Mesangial cell (primary cell): ENCODE measurements around the gene HOOK1.

DNA sequence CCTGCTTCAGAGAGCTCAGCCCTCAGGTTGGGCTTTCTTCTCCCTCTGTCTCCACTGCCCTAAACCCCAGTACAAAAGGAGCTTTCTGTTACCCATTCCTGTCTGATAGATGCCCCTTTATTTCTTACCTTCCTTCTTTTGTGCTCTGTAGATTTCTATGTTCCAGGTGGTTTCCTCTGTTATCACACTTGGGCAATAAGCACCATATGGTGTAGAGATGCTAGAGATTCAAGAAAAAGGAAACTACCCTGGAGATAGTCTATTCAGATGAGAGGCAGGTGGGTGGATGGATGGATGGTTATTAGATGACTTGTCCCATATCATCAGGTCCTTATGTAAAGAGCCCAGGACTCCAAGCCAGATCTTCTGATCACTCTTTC is 40.2 kb upstream of the TACSTD2 start:
- RAMPAGE, long total RNA = no peak

DNA sequence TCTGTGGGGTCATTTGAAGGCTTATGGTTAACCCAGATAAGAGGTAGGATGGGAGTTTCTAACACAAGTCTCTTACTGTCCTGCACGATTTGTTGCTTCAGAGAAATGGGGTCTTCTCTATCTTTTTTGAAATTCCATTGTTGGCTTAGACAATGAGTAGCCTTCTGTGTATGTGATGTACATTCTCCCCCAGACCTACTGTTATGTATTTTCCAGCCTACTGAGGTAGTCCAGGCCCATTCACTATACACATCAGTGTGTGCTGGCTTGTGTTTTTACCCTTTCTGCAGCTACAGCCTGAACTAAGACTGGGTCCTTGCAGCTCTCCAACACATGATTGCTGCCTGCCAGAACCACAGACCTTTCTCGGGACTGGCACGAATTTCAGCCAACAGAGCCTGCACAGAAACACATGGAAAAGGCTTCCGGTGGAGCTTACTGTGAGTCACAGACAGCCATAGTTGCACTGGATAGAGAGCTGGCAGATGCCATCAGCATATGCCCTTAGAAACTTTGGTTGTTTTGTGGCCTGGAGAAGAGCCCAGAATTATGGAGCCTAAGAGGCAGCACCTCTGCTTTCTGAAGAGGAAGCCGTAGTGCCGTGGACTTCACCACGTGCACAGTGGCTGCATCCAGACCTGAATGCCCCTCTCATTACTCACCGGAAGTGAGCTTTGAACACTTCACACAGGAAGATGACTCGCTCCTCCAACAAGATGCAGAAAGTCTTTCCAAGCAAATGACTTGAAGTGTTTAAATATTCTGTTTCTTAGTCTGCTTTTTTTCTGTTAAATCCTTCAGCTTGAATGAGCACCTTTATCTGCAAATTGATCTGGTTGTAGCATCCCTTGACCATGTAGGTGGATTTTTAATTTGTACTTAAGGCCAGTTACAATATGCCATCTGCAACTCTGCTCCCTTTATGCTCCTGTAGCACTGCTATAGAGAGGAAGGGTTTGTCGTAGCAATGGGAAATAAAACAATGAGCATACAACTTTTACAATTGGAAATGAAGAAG is 28.5 kb downstream of the JUN start:
- RAMPAGE, long total RNA = no peak

- RAMPAGE, long total RNA = no peak
Observed at GRCh38 chr1:58773377-58773940, 10.4 kb downstream of the JUN start.

- RAMPAGE, long total RNA = no peak
Observed at GRCh38 chr1:58922158-58922746, 138.4 kb upstream of the JUN start.

GRCh38 chr1:58932889-58933491 is 149.1 kb upstream of the JUN start:
- RAMPAGE, long total RNA = no peak

- RAMPAGE, long total RNA = no peak
Observed at GRCh38 chr1:58968290-58969141, 184.7 kb upstream of the JUN start.

GRCh38 chr1:59057070-59057709 is 239.7 kb upstream of the FGGY start:
- RAMPAGE, long total RNA = no peak

- RAMPAGE, long total RNA = no peak
Observed at GRCh38 chr1:59295508-59296186, 1.2 kb upstream of the FGGY start.

DNA sequence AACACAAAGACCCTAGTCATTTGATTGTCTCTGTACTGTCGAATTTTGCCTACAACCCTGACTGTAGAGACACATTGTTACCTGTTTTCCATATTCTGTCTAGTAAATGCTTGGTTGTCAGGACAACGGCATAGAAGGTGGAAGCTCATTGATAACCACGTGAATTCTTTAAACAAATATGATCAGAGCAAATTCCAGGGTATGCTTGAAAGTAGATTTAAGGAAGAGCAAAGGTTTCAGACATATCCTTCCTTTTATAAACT is 203.0 kb downstream of the FGGY start:
- RAMPAGE, long total RNA = no peak

- RAMPAGE, long total RNA = no peak
Observed at GRCh38 chr1:59674410-59674905, 140.3 kb upstream of the HOOK1 start.

DNA sequence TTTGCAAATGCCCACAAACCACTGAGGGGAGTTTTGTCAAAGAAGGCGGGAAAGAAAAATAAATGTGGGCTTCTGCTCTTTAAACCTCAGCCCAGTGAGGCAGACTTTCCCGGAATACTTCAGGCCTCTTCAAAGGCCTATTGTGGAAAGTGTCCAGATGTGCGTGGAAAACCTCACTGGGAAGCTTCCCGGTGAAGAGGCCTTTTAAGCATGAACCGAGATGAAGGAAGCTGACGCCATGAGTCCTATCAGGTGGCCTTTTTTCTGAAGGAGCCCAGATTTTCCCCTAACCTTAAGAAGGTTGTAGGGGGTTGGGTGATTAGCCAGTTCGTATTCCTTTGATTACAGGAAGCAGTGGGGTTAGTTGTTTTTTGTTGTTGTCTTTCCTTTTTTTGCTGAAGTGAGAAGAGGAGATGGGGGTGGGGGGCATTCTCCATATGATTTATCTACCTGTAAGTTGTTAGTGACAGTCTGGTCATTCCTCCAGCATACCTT is 83.5 kb upstream of the HOOK1 start:
- RAMPAGE, long total RNA = no peak

DNA sequence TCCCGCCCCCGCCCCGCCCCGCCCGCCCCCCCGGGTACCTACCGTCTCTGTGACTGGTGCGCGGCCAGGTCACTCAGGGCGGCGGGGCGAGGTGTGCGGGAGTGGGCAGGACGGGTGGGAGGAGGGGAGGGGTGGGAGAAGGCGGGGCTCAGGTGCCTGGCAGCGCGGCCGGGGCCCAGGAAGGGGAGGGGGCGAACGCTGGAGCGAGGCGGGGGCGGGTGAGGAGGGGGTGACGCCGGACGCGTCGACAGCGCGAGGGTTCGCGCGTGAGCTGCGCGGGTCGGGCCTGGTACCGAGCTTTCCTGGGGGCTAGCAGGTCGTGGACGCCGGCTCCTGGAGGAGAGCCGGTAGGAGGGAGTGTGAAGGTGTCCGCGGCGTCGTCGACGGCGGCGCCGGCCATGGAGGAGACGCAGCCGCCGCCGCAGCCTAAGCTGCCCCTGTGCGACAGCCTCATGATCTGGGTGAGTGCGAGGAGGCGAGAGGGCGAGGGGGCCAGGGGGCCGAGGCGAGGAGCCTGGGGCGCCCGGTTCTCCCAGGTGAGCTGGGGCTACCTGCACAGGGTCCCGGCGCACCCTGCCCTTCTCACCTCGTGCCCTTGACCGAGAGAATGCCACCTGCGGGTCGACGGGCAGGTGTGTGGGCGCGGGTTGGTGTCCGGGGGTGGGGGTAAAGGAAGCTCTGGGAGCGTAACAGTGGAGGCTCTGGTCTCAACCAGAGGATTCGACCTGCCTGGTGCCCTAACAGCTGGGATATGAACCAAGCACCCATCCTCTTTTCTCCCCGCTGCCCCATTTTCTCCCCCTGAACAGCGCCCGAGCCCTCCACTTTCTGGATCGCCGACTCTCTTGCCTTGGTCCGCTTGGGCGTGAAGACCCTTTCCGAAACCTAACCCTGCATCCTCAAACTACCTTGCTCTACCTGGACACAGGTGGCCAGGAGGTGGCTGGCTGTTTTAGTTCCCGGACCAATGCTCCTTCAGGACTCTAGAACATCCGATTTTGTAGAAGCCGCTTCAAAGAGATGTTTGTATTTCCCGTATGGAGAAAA is at the start of gene HOOK1:
Gene HOOK1 (plus strand): TSS at position 230 of the 1,047 bp plus-strand sequence.
- RAMPAGE, long total RNA = start-site peak on the plus strand centred at position 273 of the sequence, 100 bp wide, 13 reads

- RAMPAGE, long total RNA = no peak
Observed at GRCh38 chr1:59994307-59994735, 67.7 kb upstream of the CYP2J2 start.

DNA sequence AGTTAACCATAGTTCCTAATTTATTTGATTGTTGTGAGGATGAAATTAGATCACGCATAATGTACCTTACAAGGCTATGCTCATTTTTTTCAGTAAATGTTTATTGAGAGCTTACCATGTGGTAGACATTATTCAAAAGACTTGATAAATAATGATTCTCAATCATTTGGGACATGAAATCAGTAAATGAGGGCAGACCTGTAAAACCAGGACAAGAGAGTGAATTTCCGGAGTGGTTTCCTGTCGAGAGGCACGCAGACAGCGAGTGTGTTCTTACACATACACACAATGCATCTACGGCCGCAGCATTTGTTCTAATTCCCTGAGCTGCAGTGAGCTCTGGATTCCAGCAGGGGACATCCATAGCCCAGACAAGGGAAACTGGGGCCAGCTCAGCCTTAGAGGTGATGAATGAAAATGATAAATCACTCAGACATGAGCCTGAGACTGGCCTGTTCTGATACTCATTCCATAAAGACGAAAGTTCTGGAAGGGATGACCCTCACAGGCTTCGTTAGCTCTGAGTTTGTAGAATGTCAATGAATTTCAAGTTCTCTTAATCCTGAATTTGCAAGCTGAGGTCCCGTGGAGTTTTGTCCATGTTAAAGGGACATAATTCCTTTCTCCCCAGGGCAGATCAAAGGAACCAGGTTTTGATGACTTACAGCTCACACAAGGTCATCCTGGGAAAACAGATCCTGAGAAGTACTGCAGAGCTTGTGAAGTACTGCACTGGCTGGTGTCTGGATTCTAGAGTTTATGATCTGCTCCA is 207.8 kb upstream of the C1orf87 start:
- RAMPAGE, long total RNA = no peak

GRCh38 chr1:60903575-60904053 is 178.7 kb upstream of the NFIA start:
- RAMPAGE, long total RNA = no peak

GRCh38 chr1:61054720-61055396 is 27.5 kb upstream of the NFIA start:
- RAMPAGE, long total RNA = no peak

DNA sequence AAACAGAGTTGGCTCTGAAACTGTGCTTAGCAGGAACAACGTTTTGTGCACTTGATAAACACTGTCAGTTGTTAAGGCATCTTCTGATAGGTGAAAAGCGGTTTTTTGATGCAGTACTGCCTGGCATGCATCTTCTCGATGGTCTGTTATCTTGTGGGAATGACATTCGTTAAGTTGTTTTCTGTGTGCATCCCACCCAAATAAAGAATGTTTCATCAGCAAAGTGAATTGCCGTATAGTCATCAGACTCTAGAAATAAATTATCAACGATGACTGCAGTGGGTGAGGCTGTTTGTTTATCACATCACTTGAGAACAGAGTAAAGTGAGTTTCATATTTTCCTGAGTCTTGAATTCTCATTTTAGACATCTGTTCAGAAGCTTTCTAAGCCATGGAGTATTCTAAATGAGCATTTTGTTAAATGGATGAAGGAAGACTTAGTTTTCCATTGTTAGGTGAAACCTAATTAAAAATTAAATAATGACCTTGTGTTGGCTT is 34.1 kb downstream of the NFIA start:
- RAMPAGE, long total RNA = no peak

DNA sequence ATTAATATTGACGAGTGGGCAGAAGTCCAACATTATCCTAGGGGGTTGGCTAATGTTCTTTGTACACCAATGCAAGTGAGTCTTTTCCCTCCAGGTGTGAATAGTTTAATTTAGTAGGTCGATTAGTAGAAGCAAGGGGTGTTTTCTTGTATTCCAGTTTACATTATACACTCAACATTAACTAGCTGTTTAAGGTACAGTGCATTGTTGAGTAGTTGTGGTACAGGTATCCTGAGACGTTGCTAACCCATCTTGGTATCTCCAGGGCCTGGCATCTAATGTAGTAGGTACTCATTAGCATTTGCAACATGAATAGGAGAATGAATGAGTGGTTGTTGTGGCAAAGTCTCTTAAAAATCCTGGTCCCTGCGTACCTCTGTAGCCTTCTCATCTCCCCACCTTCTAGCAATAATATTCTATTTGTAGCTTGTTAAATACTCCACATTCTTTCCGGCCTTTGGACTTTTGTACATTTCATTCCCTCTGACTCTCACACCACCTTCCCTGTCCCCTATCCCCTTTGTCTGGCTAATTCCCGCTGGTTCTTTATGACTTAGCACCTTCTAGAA is 65.6 kb downstream of the NFIA start:
- RAMPAGE, long total RNA = no peak

DNA sequence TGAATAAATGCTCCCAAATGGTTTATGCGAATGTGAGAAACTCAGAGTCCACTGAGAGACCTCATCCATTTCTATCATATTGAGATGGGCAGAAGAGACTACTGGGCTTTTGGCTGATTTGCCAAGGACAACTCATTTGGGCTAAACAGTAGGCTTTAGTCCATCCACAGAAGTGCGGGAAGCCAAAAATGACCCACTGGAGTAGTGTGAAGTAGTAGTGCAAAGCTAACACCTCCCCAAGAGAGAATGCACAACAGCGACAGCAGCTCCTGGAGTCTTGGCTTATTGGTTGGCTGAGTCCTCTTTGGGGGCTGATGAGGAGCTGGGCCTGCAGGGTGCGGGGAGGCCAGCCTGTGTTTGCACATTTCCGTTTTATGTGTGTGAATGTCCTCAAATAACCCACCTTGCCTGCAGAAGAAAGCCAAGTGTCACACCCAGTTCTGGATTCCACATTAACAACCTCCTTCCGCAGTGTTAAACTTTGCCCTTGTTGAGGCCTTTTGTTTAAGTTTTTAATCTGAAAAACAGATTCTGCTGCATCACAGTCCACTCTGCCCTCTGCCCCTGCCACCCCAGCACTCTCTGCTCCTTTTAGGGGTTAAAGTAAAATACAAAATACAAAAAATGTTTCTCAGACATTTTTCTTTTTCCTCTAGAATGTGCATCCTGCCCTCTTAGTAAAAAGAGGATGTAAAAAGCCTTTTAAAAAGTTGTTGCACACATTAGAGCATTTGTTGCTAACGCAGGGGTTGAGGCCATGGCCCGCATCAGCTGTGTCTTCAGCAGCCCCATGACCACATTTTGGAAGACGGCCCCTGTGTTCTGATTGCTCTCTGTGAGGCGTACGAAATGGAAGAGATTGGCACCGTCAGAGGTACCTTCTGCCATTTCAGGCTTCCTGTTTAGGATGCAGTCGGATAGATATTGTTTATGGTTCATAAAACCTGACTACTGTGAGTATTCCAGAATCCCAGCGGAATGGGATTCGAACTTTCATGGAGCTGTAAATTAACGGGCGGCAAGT is 274.4 kb downstream of the TM2D1 start:
- RAMPAGE, long total RNA = no peak

DNA sequence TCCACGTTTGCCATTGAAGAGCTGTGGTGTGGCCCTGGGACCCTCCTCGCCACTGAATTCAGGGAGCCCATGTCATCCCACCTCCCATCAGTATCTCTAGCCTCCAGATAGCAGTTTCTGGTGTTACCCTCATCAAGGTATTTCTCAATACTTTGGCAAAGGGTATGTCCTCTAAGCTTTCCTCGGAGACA is 233.6 kb downstream of the TM2D1 start:
- RAMPAGE, long total RNA = no peak